Kidney (tissue), 2 donors: ENCODE measurements around the gene CNTN6.

DNA sequence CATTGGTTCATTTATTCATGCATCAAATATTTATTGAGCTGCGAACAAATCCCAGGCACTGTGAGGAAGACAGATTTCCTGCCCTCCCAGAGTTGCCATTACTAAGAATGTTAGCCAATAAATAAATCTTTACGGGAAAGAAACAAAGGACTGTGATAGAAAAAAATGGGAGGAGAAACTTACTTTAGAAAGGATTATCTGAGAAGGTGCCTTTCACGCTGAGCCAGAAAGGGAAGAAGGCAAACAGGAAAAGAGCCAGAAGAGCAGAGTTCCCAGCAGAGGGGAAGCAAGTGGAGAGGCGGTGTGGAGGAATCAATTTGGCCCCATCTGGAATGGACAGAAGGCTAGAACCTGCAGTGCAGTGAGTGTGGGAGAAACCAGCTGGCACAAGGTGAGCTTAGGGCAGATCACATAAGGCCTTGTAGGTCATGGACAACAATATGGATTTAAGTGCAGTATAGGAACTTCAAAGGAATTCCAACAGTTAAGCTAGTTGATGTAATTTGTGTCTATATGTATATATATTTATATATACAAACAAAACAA, 20.8 kb downstream of the CHL1 start:
- PRO-cap: no peak
- RRBS: no CpG with 5 or more reads among the region's 4 CpGs

DNA sequence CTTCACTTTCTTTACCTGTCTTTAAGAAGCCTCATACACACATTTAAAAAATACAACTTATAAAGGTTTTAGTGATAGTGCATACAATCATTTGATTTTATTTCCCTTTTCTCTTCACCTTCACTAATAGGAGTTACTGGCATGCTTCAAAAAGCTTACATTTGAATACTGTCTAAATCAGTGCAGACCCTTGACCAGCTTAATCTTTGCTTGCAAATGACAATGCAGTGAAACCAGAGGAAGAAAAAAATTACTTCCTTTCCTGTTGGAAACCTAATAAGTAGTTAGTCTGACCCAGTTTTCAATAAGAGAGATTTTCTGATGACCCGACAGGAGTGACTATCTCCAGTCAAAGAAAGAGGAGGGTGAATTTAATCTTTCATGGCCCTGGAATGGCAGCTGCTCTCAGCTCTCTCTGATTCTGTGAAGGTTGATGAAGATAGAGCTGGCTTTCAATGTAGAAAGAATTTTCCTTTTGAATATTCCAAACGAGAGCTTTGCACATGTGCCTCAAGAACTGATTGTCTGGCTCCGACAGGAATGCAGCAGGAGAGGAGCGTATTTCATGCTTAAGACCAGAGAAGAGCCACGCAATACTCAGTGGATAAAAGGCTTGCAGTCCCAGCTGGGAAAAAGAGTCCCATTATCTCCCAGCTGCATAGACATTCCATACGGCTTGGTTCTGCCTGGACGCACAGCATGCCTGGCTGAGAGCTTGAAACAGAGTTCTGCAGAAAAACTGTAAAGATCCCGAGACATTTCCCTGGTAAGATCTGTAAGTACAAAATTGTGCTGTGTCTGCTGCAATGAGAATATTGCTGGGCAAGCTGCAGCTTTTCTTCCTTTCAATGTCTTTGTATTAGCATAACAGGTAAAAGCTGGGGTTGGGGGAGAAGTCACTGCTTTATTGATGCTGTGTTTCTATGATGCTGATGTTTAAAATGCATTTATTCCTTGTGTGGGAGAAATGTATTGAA, at the start of gene CNTN6:
Gene CNTN6 (plus strand): TSS at position 670 of the 977 bp plus-strand sequence.
- PRO-cap: no peak
- RRBS: no CpG with 5 or more reads among the region's 8 CpGs

GRCh38 chr3:3173359-3173814, 6.1 kb downstream of the CRBN start:
- PRO-cap: no peak
- RRBS: no CpG with 5 or more reads among the region's 2 CpGs

DNA sequence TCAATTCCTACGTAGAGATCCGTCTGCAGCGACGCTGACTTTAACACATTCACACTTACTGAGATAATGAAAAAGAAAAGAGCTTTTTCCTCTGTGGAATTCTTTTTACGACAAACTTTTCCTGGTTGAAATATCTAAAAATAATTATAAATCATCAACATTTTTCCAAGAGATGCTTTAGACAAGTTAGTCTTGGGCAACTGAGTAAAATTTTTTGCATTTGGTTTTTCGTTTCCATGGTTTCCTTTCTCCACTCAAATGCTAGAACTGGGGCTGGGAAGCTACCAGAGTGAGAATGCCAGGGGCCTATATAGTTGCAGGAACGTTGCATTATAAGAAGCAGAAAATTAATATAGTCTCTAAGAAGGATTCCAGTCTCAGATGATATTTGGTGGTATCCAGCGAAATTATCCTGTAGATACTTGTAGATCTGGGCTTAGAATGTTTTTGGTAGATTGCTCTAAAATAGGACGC, 8.2 kb upstream of the SETMAR start:
- PRO-cap: no peak
- RRBS: no CpG with 5 or more reads among the region's 9 CpGs

DNA sequence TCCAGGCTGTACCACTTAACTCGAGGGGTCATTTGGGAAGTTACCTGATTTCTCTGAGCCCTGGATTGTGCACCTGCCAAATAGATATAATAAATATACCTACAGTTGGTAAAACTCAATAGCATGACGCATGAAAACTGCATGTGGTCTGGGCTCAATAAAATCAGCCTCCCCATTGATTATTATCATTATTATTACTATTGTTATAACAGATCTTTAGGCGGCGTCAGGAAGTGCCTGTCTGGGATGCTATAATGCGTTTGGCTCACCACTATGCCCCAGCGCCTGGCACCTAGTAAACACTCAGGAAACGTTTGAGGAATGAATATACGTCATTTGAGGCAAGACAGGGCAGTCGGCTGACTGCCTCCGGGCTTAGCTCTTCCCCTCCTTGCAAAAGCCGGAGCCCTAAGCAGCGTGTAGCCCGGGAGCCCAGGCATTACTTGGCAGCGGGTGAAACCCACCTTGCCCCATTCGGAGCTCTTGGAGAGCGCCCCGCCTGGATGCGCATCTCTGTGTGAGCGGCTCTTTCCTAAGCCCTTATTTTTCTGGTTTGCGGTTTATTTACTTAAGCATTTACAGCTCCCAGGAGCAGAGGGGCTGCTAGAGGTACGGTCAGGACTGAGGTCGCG, 1.0 kb upstream of the ITPR1 start:
- PRO-cap: unidirectional peak, plus-strand start at position 336 of the sequence
- RRBS: no CpG with 5 or more reads among the region's 23 CpGs

- PRO-cap: no peak
- RRBS: 29% methylated on average over 2 of the region's 11 CpGs
Observed at GRCh38 chr3:4533723-4534348, 40.7 kb downstream of the ITPR1 start.

GRCh38 chr3:4722095-4722454, 228.9 kb downstream of the ITPR1 start:
- PRO-cap: unidirectional peak, plus-strand start at chr3:4722321
- RRBS: no CpG with 5 or more reads among the region's 5 CpGs

GRCh38 chr3:4736026-4736980, 242.9 kb upstream of the BHLHE40 start:
- PRO-cap: no peak
- RRBS: no CpG with 5 or more reads among the region's 18 CpGs

- PRO-cap: bidirectional peak, plus-strand start at chr3:4751825, minus-strand start at chr3:4751618
- RRBS: no CpG with 5 or more reads among the region's 4 CpGs
Observed at GRCh38 chr3:4751707-4752102, 227.5 kb upstream of the BHLHE40 start.

- PRO-cap: no peak
- RRBS: no CpG with 5 or more reads among the region's 5 CpGs
Observed at GRCh38 chr3:4755648-4756149, 223.5 kb upstream of the BHLHE40 start.

- PRO-cap: no peak
- RRBS: no CpG with 5 or more reads among the region's 8 CpGs
Observed at GRCh38 chr3:4776295-4776953, 202.8 kb upstream of the BHLHE40 start.

GRCh38 chr3:4824685-4825519, 154.3 kb upstream of the BHLHE40 start:
- PRO-cap: no peak
- RRBS: no CpG with 5 or more reads among the region's 10 CpGs

DNA sequence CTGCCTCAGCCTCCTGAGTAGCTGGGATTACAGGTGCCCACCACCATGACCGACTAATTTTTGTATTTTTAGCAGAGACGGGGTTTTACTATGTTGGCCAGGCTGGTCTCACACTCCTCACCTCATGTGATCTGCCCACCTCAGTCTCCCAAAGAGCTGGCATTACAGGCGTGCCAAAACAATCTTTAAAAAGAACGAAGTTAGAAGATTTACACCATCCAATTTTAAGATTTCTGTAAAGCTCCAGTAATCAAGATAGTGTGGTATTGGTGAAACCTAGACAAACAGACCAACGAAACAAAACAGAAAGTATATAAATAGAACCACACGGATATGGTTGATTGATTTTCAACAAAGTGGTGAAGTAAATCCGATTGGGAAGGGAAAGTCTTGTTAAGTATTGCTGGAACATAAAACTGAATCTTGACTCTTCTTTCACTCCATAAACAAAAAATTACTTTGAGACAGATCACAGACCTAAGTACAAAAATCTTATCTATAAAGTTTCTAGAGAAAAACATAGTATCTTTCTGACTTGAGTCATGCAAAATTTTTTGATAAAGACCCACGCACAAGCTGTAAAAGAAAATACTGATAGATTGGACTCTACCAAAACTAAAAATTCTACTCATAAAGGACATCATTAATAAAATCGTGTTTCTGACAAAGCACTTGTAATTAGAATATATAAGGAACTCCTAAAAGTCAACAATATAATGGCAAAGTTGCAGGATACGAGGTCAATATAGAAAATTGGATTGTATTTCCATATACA, 6.0 kb upstream of the BHLHE40 start:
- PRO-cap: no peak
- RRBS: no CpG with 5 or more reads among the region's 10 CpGs

GRCh38 chr3:4981159-4981667, 2.0 kb downstream of the BHLHE40 start:
- PRO-cap: bidirectional peak, plus-strand start at chr3:4981402, minus-strand start at chr3:4981396
- RRBS: no CpG with 5 or more reads among the region's 3 CpGs

GRCh38 chr3:4981668-4982169, 2.5 kb downstream of the BHLHE40 start:
- PRO-cap: bidirectional peak, plus-strand start at chr3:4981916, minus-strand start at chr3:4981943
- RRBS: no CpG with 5 or more reads among the region's 5 CpGs

DNA sequence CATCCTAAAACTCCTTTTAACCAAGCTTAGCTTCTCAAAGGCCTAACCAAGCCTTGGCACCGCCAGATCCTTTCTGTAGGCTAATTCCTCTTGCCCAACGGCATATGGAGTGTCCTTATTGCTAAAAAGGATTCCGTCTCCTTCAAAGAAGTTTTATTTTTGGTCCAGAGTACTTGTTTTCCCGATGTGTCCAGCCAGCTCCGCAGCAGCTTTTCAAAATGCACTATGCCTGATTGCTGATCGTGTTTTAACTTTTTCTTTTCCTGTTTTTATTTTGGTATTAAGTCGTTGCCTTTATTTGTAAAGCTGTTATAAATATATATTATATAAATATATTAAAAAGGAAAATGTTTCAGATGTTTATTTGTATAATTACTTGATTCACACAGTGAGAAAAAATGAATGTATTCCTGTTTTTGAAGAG, 5.4 kb downstream of the BHLHE40 start:
- PRO-cap: bidirectional peak, plus-strand start at position 184 of the sequence, minus-strand start at position 73 of the sequence
- RRBS: no CpG with 5 or more reads among the region's 7 CpGs

DNA sequence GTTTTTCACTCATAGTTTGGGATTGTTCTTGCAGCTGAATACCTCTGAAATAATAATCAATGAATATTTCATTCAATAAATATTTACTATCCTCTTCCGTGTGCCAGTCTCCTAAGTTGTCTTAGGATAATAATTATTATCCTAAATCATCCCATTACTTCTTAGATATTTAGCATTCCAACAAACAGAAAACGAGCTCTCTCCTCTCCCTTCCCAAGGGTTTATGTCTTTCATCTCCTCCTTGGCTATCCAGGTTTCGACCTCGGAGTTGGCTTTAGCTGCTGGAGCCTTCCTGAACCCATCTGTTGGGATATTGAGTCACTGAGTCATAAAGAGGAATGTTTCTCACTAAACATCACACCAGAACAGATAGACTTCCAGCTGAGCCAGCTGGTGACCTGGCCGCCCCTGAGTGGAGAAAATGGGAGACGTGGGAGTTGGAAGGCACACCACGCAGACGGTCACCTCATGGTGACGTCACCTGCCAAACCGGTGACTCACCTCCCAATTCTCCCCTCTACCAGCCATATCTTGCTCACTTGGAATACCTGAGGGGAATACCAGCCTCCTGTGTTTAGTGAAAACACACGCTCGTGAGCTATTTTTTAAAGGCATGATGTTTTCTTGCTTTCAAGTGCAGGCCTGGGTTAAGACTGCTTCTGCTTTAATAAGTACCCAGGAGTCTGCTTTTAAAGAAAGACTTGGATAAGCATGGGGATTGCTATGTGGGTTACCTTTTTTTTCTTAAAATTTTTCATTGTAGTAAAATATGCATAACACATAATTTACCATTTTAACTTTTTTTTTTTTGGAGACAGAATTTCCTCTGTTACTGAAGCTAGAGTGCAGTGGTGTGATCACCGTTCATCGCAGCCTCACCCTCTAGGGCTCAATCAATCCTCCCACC, 44.1 kb downstream of the BHLHE40 start:
- PRO-cap: no peak
- RRBS: no CpG with 5 or more reads among the region's 14 CpGs

DNA sequence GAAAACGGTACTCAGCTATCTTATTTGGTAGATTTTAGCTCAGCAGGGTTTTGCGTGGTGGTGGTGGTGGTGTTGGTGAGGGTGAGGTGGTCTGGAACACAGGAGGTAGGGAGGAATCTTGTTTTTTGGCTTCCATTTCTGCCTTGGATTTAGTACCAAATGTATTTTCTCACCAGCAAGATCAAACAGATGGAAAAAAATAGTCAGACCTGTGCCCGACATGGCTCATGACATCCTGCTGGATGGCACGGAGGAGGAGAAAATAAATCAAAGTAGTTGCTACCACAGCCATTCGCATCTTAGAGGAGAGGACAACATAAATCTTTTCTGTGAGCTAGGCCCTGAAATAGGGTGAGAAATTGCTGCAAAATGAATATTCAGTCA, 69.3 kb upstream of the ARL8B start:
- PRO-cap: no peak
- RRBS: no CpG with 5 or more reads among the region's 5 CpGs

DNA sequence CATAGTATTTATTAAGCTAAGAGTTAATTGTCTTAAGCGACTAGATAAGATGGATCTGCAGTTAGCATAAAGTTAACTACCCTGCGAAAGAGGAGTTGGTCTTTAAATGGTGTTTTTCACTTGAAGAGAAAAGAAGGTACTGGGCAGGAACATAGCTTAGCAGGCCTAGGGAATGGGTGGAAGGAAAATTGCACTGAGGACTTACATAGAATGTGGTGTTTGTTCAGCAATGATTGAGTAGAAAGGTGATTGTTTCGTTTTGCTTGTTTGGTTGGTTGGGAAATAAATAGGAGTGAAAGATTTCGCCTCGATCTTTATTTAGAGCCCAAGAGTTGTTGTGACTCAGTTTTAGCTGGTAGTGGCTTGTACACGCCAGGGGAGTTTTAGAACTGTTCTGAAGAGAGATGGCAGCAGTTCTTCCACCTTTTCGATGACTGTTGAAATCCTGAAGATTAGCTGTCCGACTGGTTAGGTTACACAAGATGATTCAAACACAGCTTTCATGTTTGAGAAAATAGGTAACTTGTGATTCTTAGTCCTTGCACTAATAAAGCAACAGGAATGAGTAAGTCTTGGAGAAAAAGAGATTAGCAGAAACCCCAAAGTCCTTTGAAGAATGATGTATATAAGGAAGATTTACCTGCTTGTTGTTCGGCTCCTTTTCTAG, 1.2 kb downstream of the ARL8B start:
- PRO-cap: no peak
- RRBS: no CpG with 5 or more reads among the region's 9 CpGs

- PRO-cap: no peak
- RRBS: no CpG with 5 or more reads among the region's 2 CpGs
Observed at GRCh38 chr3:5988519-5989065, 801.1 kb downstream of the EDEM1 start.